Airway epithelial cell (primary cell): ENCODE measurements around a stretch of chr20.

DNA sequence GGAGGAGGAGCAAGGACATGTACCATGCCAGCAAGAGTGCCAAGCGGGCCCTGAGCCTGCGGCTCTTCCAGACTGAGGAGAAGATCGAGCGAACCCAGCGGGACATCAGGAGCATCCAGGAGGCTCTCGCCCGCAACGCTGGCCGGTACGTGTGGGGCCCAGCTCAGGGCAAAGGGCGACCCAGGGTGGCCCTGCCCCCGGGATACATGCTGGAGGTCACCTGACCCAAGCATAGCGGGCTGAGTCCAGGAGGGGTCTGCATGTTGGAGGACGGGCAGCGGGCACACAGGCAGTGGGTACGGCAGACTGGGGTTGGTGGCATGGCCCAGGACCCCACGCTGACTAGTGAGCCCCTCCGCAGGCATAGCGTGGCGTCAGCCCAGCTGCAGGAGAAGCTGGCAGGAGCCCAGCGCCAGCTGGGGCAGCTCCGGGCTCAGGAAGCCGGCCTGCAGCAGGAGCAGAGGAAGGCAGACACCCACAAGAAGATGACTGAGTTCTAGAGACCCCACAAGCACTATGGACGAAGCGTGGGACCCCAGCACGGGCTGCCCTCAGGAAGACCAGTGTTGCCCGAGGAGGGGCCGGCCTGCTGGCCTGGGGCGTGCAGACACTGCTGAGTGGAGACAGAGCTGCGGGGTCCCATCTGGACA lies 919 bp upstream of the LIME1 start:
- RAMPAGE, long total RNA: no peak

GRCh38 chr20:63789899-63791017 lies 40.8 kb downstream of the ZBTB46 start:
- RAMPAGE, long total RNA: no peak

GRCh38 chr20:63878151-63878761 lies 13.2 kb downstream of the TPD52L2 start:
- RAMPAGE, long total RNA: no peak

GRCh38 chr20:63888852-63889905 lies 5.7 kb upstream of the DNAJC5 start:
- RAMPAGE, long total RNA: no peak

- RAMPAGE, long total RNA: no peak
These were observed 2.4 kb upstream of the DNAJC5 start for GRCh38 chr20:63892522-63893030.

DNA sequence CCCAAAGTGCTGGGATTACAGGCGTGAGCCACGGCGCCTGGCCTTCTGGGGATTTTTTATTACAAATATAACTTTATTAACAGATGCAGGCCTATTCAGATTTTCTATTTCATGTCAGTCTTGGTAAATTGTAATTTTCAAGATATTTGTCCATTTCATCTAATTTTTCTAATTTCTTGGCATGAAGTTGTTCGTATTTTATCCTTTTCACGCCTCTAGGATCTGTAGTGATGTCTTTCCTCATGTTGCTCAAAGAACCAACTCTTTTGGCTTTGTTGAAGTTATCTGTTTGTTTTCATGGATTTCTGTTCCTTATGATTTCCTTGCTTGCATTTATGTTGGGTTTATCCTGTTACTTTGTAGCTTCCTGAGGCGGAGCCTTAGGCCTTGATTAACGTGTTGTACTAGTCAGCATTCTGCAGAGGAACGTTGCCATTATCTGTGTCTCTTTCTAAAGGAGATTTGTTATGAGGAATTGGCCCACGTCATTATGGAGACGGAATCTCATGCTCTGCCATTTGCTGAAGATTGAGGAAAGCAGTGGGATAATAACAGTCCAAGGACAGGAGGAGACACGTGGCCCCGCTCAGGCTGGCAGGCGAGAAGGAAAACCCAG lies 30.0 kb downstream of the UCKL1 start:
- RAMPAGE, long total RNA: no peak

DNA sequence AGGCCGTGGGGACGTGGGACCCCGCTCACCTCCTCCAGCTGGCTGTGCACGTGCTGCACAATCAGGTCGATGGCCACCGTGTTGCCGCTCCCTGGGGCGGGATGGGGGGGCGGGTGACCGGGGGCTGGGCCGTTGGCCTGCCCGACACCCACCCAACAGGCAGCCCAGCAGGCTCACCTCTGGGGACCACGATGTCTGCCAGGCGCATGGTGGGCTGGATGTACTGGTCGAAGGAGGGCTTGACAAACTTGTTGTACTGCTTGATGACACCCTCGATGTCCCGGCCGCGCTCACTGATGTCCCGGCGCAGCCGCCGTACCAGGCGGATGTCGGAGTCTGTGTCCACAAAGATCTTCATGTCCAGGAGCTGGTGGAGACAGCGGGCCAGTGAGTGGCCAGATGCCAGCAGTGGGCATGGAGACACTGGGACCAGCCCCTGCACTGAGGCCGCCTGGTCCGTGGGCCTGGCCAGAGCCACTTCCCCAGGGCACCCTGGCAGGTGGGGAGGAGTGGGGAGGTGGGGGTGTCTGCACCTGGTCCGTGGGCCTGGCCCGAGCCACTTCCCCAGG lies 11.8 kb downstream of the UCKL1 start:
- RAMPAGE, long total RNA: no peak

DNA sequence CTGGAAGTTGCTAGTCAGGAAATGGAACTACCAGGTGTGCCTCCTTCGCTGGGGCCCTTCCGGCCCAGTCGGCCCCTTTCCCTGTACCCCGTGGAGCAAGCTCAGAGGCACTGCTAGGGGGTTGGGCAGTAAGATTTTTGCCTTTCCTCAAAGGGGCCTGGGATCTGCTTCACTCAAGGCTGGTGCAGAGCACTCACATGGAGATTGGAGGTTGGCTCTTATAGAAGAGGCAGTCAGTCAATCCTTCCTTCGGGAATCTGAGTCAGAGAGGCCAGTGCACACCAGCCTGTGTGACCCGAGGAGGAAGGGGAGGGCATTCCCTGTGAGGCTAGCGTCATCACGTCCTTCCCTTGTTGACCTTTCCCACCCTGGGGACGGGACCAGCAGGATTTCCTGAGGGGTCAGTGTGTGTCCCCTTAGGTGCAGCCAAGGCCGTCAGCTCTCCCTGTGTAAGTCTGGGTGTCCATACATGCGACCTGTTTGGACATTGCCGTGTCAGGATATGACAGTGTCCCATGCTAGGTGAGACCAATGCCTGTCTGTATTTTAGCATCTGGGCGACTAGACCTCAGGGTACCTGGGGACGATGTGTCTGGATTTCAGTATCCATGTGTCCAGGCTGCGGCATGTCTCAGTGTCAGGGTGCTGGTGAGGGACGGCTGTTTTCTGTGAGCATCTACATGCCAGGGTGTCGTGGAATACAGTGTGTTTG lies 2.7 kb upstream of the ZNF512B start:
- RAMPAGE, long total RNA: no peak

- RAMPAGE, long total RNA: no peak
These were observed 851 bp upstream of the C20orf204 start for GRCh38 chr20:64034959-64035702.

DNA sequence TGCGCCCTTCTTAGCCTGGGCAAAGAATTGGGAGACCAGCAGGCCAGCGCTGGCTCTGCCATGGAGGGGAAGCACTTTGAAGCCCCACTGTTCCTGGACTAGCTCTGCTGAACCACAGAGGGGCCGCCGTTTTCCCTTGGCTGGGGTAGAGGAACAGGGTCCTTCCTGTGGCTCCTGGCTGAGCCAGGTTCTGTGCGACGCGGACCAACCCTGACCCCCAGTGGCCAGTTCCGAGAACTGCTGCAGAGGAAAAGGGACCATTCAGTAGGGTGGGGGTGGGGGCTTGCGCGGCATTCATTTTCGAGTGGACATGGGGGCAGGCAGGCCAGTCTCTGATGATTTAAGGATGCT lies 13.0 kb upstream of the NPBWR2 start:
- RAMPAGE, long total RNA: no peak

DNA sequence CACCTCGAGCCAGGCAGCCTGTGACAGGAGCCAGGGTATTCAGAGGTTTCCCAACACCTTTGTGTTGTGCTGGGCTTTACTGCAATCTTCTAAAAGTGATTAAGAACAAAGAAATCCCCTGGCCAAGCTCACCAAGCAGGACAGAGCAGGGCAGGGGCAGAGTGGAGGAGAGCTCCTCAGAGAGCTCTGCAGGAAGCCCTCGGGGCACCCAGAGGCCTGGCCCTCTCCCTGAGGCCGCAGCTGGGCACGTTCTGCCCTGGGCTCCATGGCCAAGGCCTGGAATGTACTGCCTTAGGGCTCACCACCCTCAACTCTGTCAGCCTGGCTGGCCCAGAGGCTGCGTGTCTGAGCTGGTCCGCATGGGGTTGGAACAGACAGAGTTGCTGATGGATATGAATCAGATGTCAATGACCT lies 33.4 kb upstream of the PCMTD2 start:
- RAMPAGE, long total RNA: no peak

DNA sequence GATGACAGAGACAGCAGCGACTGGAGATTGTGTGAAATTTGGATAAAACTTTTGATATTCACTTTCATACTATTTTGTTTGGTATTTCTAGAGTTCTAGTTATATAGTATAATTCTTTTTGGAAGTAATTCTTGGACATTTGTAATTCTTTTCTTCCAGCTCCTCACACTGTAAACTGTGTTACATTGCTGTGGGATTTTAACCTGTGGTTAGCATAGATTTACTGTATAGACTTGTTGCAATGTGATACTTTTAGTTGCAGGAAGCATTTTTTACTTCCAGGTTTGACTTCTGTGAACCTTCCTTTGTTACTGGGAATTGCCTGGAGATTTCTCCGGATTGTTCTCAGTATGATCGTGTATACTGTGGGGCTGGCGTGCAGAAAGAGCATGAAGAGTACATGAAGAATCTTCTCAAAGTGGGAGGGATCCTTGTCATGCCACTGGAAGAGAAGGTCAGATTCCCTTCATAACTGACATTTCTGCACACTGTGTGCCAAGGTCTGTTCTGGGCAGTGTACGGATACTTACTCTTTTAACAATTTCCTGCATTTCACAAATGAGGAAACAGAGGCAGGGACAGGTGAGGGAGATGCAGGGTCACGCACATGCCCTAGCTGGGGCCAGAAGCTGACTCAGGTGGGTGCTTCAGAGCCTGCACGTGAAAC lies 9.6 kb downstream of the PCMTD2 start:
- RAMPAGE, long total RNA: no peak

DNA sequence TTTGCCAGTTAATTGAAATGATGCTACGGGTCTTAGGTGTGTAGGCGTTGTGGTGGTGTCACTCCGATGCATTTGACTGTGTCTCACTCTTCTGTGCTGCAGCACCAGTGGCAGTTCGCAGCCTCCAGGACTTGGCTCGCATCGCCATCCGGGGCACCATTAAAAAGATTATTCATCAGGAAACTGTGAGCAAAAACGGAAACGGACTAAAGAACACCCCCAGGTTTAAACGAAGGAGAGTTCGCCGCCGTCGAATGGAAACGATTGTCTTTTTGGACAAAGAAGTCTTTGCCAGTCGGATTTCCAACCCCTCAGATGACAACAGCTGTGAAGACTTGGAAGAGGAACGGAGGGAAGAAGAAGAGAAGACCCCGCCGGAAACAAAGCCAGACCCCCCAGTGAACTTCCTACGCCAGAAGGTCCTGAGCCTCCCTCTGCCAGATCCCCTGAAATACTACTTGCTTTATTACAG lies 17.6 kb downstream of the PCMTD2 start:
- RAMPAGE, long total RNA: no peak